Anterior vena cava (tissue), 1 donor: ENCODE measurements around the genes RAG1 and ALX4.

DNA sequence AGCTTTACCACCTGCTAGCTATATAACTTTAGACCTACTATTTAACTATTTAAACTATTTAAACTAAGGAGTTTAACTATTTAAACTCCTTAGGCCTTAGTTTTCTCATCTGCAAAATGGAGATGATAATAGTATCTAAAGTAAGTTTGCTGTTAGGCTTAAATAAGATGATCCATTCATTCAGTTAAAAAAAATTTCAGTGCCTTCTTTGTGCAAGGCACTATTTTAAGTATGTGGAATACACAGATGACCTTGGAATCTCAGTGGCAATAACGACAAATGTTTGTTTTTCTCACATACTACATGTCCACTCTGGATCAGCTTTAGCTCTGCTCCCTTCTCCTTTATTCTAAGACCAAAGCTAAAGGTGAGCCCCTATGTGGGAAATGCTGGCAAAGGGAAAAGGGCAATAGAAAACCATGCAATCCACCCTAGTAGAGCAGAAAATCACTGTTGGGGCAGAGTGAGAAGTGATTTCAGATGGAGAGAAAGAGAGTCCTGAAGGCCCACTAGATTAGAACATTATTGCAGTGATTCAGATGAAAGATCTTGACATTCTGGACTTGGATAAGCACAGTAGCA lies 100.3 kb downstream of the TRIM44 start:
- PRO-cap, result no peak

DNA sequence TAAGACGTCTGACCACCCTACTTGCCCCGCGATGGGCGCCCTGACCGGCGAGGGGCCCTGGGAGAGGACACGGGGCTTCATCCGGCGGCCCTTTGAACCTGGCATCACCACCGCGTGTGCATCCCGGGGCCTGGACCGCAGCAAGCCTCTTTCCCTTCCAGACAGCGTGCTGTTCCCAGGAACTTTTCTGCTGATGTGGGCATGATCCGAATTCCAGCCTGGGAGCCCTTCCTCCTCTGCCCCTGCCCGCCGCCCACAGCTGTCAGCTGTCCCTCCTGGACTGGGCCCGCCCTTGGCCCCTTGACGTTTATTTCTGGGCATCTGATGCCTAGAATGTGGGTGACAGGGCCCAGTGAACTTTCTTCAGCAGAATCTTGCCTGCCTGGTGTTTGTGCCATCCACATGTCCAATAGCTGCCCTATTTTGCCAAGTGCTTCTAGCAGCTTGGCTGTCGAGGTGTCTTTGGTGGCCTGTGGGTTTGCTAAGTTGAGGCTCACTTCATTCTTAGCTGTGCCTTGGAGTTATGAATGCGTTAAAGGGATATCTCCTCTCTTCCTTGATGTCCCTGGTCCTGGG lies 993 bp downstream of the LDLRAD3 start:
- PRO-cap, result unidirectional peak, minus-strand start at position 187 of the sequence

DNA sequence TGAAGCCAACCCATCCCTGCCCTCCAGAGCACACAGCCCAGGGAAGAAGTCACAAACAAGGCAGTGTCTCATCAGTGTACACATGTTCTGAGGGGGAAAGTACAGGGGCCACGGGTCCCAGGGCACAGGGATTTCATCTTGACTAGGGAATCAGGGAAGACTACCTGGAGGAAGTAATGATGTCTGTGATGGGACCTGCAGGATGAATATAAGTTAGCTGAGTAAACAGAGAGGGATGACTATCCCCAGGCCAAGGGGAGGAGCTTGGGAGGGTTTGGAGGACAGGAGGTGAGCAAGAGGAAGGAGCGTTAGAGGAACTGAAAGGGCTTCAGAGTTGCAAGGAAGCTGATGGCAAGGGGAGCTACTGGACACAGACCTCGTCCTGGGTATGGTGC lies 56.4 kb downstream of the TRAF6 start:
- PRO-cap, result no peak

DNA sequence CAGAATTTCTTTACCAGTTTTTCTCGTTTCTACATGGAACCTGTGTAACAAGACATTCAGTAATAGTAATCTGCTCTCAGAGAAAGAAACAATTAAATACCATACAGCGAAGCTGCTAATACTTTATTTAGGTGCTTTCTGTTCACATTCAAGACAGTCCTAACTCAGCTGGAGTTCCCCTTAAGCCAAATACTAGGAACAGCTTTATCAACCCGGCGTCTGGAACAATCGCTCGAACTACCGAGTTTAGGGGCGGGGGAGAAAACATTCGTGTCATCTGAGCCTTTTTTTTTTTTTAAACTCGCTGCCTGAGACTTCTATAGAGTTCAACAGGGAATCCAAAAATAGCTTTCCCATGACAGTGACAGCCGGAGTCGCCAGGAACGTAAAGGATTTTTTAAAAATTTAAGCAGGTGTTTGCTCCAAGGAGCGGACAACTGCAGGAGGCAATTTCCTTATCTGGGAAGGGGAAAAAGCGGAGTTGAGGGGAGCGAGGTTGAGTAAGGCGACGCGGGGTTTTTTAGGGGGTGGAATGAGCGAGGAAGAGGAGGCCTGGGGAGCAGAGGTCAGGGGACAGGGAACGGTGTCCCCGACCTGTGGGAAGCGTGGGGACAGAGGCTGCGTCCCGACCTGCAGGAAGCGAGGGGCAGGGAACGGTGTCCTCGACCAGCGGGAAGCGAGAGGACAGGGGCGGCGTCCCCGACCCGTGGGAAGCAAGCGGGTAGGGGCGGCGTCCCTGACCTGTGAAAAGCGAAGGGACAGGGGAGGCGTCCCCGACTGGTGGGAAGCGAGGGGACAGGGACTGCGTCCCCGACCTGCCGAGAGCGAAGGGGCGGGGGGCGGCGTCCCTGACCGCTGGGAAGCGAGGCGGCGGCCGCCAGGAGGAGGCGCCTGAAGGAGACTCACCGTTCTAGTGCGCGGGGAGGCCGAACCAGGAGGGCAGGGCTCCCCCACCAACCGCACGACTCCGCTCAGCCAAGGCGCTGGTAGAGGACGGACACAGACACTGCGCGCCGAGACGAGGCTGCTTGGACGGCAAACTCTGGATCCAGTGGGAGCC lies 600 bp downstream of the TRAF6 start:
- PRO-cap, result bidirectional peak, plus-strand start at position 347 of the sequence, minus-strand start at position 242 of the sequence

- PRO-cap, result no peak
Observed at GRCh38 chr11:36557302-36557791, 10.5 kb upstream of the RAG1 start.

- PRO-cap, result no peak
Observed at GRCh38 chr11:36567742-36568212, at the start of gene RAG1. Gene RAG1, plus strand, starts transcription at chr11:36568007.

- PRO-cap, result no peak
Observed at GRCh38 chr11:37451812-37452483, 853.9 kb upstream of the RAG2 start.

DNA sequence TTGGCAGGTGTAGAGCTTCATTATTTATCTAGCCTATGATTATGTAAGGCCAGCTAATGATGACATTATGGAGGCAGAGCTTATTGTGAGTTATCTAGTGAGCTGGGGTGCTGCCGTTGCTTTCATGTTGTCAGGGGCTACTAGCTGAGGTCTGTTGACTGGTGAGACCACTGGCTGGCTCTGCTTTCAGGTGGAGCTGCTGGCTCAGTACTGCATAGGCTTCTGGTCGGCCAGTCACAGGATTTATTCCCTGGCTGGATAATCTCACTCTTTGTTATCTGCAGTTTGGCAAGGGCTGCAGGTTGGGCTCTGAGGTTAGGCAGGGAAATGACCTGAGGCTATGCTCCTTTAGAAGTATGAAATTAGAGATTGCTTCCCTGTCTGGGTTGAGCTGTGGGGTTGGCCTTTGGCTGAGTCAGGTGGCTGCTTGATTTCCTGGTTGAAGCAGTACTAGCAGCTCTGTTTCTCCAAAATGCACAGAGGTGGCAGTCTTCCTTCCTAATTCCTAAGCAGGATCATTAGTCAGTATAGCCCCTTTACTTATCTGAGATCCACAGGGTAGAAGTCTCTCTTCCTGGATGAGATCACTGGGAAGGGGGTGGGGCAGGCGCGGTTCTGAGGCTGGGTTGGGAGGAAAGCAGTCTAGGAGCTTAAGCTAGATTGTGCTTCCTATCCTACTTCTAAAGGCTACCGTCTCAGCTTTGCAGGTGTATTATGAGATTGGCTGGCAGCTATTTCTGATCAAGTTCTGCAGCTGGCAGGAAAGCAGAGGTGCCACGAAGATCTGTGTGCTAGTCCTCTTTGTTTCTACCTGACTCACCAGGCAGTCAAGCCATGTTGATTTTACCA lies 1917.6 kb downstream of the LRRC4C start:
- PRO-cap, result no peak

- PRO-cap, result no peak
Observed at GRCh38 chr11:39928737-39929012, 1530.8 kb downstream of the LRRC4C start.

GRCh38 chr11:41705177-41705510 lies 245.7 kb upstream of the LRRC4C start:
- PRO-cap, result no peak

DNA sequence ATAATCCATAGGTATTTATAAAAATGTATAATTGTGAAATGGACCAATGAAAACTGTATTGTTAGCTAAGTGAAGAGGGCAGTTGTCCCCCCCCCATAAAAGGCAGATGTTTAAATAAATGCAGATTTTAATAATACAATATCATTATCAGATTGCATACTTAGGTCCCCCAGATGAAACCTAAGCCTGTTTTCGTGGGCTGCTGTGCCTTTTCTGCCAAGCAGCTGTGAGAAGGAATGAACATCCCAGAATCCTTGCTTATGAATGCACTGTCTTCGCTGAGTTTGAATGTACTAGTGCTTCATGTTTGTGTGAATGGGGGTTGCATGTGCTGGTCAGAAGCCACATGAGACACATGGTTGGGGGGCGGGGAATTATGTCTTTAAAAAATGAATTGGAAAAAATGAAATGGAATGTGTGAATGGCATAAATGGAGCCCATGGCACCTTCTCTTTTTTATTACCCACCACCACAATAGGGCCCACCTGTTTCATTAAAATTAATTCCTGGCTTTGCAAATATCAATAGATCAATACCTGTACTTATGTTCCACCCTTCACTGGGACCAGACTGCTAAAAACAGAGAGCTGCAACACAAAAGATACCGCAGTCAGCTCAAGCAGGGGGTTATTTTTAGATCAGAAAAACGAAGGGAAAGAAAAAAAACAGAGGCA lies 125.3 kb upstream of the HSD17B12 start:
- PRO-cap, result no peak

DNA sequence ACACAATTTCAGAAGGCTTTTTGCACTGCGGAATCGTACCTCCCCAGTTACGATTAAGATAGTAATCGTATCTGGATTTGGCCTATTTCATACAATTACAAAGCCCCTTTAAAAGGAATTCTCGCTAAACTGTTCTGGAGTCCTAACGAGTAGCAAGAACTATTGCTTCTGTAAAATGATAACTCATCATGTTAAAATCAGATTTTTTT lies 835 bp downstream of the HSD17B12 start:
- PRO-cap, result no peak

GRCh38 chr11:43735649-43735993 lies 55.1 kb downstream of the HSD17B12 start:
- PRO-cap, result no peak

DNA sequence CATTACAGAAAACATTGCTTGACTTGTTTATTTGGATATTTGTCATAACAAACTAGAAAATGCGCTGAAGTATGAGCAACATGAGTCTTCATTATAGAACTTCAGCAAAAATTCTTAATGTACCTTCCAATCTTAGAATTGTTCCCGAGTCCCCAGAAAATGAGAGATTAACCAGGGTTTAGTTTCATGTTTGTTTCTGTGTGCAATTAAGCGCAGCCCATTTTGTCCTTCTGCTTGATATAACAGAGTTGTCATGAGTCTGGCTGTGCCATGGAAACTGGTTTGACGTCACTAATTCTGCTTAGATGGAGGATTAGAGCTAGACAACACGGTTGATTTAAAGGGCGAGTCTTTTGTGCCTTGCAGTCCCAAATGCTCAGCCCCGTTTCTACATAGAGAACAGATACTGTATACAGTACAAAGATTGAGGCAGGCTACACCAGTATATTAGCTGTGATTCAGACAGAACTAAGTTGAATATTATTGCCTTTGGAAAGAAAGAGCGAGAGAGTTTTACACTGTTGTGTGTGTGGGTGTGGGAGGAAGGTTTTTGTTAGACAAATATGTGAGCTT lies 45.6 kb upstream of the ALKBH3 start:
- PRO-cap, result no peak

DNA sequence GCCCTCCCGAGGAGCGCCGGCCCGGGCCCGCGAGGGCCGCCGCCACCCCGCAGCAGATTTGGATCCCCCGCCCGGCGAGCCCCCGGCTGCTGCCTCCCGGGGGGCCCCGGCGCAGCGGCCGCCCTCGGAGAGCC lies 160 bp downstream of the C11orf96 start:
- PRO-cap, result no peak

- PRO-cap, result no peak
Observed at GRCh38 chr11:43992815-43993258, 50.4 kb downstream of the C11orf96 start.

- PRO-cap, result unidirectional peak, minus-strand start at chr11:44066847
Observed at GRCh38 chr11:44066721-44067326, 754 bp downstream of the ACCS start.

DNA sequence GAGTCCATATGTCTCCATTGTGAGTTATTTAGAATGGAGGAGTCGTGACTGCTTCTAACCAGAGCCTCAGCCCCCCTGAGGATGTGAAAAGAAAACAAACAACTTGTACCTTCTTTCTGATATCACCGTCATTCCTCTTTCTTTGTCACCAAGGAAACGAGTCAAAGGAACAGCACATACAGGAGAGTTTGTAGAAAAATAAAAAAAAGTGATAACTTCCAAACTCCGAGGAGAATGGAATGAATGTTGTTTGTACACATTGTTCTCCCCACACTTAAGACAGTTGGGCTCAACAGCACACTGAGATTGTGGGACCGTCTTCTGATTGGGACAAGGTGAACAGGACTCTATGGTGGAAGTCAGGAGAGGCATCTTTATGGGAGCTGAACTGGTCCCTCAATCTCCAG lies 11.5 kb upstream of the EXT2 start:
- PRO-cap, result no peak

GRCh38 chr11:44238469-44238969 lies 71.4 kb downstream of the ALX4 start:
- PRO-cap, result no peak

DNA sequence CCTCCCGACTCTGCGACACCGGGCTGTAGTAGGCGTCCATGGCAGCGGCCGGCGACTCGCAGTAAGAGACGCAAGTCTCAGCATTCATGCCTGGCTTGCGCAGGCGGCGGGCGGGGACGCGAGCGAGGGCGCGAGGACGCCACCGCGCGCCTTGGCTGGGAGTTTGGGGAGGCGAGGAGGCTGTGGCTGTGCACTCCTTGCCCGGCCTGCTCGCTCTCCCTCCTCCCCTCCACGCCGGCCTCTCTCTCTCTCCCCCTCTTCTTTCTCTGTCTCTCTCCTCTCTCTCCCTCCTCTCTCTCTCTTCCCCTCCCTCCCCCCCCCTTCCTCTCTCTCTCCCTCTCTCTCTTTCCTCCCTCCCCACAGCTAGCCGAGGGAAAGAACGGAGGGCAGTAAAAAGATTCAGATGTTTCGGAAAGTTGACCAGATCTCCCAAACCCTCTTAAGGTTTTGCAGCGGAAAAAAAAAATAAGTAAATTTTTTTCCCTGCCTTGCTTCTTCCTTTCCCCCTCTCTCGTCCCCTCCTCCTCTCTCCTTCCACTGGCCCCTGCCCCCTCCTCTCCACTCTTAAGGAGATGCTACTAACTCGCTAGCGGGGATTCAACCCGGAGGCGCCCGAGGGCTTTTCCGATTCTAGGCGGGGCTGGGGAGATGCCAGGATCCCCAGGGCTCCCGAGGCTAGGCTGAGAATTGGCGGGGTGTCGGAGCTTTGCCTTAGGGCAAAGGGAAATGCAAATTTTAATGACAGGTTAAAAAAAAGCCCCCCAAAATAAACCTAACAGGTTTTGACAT lies at the start of gene ALX4:
ALX4 (minus strand) TSS at position 165 of the 789 bp plus-strand sequence.
- PRO-cap, result no peak